ENCODE results near the genes RIPK1 and TUBB2A.

GRCh38 chr6:2221847-2222046 is 23.7 kb downstream of the GMDS start:
- PRO-cap, result no peak
- RAMPAGE, long total RNA, result no peak

GRCh38 chr6:2324077-2324779 is 78.8 kb upstream of the GMDS start:
- PRO-cap, result no peak
- RAMPAGE, long total RNA, result start-site peak on the plus strand at chr6:2324287-2324371, 6 reads

DNA sequence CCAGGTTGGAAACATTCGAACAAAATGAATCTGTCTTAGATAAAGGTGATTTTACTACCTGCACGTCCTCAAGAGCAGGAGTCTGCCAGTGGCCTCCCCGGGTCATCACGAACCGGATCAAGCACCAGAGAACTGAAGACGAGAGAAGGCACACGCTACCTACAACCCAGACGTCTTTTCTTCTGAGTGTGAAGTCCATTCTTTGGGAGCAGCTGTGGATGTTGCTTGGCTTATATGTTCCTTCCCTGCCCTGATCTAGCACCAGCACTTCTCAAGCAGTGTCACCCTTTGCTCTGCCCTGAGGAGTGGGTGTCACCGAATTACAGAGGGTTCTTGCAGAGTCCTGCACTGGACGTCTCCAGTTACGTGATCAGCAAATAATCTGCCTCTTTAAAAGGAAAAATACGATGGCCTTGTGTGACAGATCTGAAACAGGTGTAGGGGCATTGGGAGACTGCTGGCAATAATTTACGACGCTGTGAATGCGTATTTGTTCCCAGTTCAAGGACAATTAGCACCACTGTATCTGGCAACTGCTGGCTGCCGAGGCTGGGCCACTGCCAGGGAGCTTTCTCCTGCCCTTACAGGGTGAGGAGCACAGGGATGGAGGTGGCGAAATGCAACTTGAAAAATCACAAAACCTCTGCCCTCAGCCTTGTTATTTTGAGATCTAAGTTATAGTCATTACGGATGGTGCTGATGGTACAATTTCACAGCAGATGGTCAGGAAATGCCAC is 6.7 kb downstream of the MYLK4 start:
- PRO-cap, result no peak
- RAMPAGE, long total RNA, result no peak

- PRO-cap, result no peak
- RAMPAGE, long total RNA, result no peak
These were observed 1.4 kb upstream of the WRNIP1 start for GRCh38 chr6:2763454-2764497.

DNA sequence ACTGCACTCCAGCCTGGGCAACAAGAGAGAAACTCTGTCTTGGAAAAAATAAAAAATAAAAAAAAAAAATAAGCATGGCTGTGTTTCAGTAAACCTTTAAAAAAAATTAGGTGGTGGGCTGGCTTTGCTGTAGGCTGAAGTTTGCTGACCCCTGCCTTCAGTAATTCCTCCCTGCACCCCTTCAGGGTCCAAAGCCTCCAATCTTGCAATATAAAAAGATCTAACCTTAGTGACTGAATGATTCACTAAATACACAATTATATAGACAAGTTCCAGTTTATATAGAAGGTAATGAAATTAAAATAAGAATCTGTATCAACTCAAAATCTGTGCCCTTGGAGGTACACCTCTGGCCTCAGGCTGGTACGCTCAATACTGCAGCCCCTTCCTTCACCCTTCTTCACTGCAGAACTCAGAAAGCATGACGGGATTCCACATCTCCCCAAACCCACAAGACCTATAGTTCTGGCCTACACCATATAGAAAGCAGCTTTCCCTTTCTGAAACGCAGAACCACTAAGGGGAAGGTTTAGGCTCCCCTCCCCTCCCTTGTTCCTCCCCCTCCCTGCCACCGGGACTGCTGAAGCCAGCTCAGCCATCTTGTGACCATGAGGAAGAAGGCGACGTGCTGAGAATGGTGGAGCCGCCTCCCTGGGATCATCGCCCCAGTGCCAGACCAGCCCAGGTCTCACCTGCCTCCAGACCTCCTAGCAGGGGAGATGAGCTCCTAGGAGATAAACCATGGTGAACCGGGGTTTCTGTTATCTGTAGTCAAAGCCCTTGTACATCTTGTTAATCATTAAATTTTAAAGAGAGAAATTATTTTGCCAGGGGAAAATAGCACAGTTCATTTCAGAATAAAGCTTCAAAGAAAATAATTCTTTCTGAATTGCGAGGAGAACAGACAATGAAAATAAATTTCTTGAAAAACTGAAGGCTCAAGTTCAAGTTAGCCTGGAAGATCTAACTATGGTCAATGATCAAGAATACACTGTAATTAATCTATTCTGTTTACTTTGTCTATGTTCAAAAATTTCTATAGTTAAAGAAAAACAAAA is 19.7 kb downstream of the SERPINB6 start:
- PRO-cap, result bidirectional peak, plus-strand start at position 617 of the sequence, minus-strand start at position 518 of the sequence
- RAMPAGE, long total RNA, result no peak

- PRO-cap, result unidirectional peak, minus-strand start at chr6:2990750
- RAMPAGE, long total RNA, result no peak
These were observed 9.3 kb upstream of the NQO2 start for GRCh38 chr6:2990253-2990984.

- PRO-cap, result no peak
- RAMPAGE, long total RNA, result no peak
These were observed 12.5 kb upstream of the RIPK1 start for GRCh38 chr6:3055792-3056267.

- PRO-cap, result bidirectional peak, plus-strand start at chr6:3068528, minus-strand start at chr6:3068388; bidirectional peak, plus-strand start at chr6:3069060, minus-strand start at chr6:3068956
- RAMPAGE, long total RNA, result no peak
These were observed at the start of gene RIPK1 for GRCh38 chr6:3068040-3069254. TSS of gene RIPK1 (plus strand) at chr6:3068494.

GRCh38 chr6:3118068-3118488 is 433 bp upstream of the BPHL start:
- PRO-cap, result bidirectional peak, plus-strand start at chr6:3118359, minus-strand start at chr6:3118372
- RAMPAGE, long total RNA, result no peak

DNA sequence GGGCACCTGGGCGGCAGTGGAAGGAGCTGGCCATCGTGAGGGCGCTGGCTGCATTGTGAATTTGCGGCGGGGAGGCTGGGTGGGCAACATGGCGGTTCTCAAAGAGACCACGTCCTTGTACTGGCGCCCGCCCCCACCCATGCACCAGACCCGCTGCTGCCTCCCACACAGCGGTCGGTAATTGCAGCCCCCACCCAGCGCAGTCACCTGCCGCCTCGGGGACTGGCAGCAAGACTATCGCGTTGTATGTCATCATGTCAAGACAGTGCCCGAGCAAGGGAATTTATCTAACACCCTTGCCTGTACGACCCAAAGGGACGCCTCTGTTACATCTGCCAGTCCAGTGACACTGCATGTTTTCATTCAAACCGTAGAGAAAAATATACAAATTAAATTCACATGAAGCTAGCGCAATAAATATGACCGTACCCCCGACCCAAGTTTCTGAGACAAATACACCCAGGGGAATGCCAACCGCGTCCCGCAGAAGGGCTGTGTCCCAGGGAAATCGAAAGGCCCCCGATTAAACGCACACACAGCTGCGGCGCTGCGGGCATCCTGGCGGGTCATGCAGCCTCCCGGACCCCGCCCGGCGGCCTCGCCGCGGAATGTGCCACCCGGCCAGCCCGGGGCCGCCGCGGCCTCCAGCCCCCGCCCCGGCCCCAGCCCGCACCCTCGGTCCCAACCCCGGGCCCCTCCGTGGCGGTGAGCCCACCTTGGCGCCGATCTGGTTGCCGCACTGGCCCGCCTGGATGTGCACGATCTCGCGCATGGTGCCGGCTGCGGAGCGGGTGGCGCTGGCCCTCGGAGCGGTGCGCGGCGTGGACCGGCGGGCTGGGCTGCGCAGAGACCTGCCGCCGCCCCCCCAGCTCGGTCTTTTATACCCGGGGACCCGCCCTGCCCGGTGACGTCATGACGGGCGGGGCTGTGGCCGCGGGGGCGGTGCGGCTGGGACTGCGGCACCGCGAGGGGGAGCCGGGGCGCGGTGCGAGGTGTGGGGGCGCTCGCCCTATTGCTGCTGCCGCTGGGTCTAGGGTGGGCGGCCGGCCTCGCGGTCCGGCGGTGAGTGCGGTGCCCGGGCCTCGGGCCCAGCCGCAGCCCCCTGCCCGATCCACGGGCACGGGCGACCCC is at the start of gene TUBB2A:
Gene TUBB2A (minus strand): TSS at position 853 of the 1,131 bp plus-strand sequence.
- PRO-cap, result bidirectional peak, plus-strand start at position 936 of the sequence, minus-strand start at position 853 of the sequence
- RAMPAGE, long total RNA, result no peak

DNA sequence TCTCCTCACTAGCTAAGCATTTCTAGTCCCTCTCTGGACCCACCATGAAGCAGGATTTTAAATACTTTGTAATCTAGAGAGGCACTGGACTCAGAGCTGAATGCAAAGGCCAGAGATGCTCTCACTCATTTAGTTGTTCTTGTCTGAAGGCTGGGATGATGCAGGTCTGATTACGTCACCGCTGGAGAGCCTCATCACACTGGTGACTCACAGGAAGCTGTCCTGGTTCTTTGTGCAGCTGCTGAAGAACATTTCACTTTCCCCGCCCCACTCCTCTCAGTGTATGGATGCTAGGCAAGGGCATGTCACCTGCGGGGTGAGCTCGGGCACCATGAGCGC is 19.4 kb upstream of the TUBB2A start:
- PRO-cap, result no peak
- RAMPAGE, long total RNA, result no peak

DNA sequence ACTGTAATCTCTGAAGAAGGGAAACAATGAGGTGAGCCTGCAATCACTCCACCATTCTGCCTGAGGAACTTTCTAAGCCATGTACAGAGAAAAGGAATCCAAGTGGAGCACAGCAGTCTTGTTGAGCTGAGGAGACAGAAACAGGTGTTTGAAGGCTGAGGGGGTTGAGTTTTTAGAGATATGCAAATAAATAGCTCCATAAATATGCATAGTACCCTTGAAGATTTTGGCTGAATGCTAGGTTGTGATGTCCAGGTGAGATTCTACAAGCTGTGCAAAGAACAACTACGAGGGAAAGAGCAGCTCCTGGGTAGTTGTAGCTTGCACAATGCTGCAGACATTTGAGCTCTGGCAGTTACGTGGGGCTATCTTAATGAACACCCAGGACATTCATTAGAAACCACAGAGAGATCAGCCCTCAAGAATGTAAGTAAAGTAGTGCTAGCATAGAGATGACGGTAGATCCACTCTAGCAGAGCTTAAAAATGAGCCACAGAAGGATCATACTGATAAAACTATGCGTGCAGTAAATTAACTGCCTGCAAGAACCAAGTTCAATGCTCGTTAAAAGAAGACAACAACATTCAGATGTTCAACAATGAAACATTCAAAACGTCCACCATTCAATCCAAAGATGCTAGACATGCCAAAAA is 24.3 kb downstream of the TUBB2B start:
- PRO-cap, result no peak
- RAMPAGE, long total RNA, result no peak

- PRO-cap, result no peak
- RAMPAGE, long total RNA, result no peak
These were observed 660 bp downstream of the TUBB2B start for GRCh38 chr6:3226528-3227458.

GRCh38 chr6:3251374-3251784 is 7.4 kb upstream of the PSMG4 start:
- PRO-cap, result no peak
- RAMPAGE, long total RNA, result no peak

- PRO-cap, result no peak
- RAMPAGE, long total RNA, result no peak
These were observed 92.4 kb downstream of the SLC22A23 start for GRCh38 chr6:3364357-3364927.

- PRO-cap, result no peak
- RAMPAGE, long total RNA, result no peak
These were observed 128.5 kb upstream of the SLC22A23 start for GRCh38 chr6:3585449-3585742.

- PRO-cap, result no peak
- RAMPAGE, long total RNA, result start-site peak on the minus strand at chr6:3664633-3664715, 6 reads
These were observed 86.9 kb downstream of the PXDC1 start for GRCh38 chr6:3664514-3665093.

DNA sequence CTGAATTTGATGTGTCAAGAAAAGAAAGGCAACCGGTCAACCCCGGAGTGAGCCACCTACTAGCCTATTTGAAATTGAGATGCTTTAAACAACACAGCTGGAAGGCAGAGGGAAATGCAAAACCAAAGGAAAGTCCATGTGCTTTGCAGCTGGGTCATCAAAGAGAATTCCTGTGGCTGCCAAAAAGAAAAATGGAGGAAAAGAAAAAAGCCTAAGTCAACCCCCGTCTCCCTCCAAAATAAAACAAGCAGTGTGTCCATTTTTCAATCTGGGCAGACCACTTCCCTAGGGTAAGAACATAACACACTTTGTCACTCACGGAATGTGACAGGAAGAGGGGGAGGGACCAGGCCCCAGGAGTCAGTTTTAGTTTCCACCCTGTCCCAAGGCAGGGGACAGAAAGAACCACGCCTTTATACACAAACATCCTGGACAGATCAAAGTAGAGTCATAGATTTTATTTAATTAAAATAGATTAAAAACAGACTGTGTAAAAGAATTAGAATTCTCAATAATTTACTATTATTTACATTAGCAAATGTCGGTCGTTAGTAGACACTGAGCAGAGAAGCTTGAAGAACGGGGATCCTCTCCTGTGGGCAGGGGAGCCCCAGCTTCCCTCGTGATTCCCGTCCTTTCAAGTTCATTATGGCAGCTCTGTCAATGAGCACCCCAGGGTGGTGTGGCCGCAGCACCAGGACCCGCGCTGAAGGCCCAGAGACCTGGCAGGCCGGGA is 29.2 kb downstream of the PXDC1 start:
- PRO-cap, result no peak
- RAMPAGE, long total RNA, result no peak

DNA sequence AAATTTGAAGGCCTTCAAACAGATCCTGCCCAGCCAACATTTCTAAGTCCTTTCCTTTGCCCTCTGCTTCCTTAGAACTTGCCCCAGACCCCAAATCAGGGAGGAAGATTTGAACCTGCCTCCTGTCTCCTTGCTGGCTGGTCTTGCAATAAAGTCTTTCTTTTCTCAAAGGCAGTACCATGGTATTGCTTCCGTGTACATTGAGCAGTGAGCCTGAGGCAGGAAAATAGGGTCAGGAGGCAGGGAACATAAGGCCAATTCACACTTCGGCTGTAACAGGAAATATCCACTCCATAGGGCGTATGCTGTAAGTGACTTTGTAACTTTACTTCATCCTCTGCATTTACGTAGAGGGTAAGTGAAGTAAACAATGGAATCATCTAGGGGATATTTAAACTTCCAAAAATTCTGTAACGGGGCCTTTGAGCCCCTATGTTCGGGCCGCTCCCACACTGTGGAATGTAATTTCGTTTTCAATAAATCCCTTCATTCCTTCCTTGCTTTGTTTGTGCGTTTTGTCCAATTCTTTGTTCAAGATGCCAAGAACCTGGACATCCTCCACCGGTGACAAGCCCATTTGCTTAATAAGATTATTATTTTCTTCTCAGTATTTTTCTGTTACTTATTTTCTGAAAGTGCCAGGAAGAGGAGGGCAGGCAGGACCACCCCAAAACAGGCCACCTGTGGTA is 2.0 kb upstream of the PXDC1 start:
- PRO-cap, result no peak
- RAMPAGE, long total RNA, result no peak

GRCh38 chr6:3808672-3809291 is 40.4 kb upstream of the FAM50B start:
- PRO-cap, result no peak
- RAMPAGE, long total RNA, result no peak